Fallopian tube (tissue), 1 donor: Measurements from ENCODE around the genes WNT10A and STK16.

- PRO-cap = no peak
Observed at GRCh38 chr2:218638315-218639105, 20.9 kb downstream of the ZNF142 start.

DNA sequence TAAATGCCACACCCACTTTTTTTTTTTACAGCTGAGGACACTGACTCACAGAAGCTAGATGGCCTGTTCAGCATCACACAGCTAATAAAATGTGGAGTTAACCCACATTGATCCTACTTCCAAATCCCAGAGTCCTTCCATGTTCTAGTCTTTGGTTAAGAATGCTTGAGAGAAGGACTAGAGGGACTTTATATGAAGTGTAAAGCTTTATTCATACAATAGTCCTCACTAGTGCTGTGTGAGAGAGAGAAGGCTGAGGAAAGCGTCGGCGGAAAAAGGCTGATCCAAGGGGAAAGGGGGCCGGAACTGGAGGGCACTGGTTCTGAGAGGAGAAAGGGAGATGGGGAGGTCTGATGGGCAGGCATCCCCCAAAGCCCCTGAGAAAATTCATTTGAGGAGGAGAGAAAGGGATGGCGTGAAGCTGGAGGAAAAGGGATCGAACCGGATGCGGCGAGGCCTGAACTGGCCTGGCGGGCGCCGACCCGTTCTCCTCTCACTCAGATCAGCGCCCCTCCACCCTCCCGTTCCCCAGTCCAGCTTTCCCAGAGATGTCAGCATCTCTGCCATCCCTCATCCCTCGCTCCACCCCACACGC is 454 bp downstream of the RNF25 start:
- PRO-cap = no peak

DNA sequence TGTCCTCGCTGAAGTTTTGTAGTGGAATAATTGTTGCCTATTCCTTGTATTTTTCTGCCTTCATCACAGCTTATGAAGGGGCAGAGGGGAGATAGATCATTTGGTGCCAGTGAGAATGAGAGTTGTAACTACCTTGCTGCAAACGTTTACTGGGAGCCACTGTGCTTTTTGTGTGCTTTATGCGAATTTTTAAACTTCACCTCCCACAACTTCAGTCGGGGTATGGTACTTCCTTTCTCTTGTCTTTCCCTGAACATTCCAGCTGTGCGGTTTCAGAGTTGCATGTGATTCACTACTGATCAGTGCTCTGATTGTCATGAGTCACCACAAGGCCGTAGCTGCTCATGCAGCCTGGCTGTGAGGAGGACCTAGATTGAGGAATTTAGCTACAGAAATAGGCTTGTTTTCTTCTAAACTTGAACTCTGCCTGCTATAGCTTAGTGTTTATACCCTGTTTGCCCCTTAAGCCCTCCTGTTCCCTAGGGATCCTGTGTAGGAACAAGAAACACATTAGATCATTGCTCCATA is 20.9 kb downstream of the TTLL4 start:
- PRO-cap = no peak

DNA sequence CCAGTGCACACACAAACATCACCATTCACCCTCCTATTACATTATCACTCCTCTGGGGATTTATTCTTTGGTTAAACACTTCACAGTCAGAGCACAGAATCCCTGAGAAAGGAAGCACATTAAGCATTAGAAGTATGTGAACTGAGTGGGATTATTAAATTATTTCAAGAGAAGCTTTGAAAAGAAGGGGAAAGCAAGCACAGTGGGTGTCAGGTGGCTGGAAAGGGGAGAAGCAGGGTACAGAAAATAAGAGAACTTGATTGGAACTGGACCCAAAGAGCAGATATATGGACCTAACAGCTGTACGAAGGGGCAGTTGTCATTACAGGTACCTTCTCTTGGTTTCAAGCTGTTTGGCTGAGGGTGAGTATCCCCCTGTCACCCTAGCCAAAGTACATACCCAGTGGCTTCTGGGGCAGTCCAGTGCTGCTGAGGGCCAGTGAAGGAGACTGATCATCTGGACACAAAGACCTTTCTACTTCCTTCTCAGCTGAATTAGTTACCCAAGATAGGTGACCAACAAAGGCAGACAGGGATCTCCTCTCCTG is 24.6 kb upstream of the CYP27A1 start:
- PRO-cap = no peak

DNA sequence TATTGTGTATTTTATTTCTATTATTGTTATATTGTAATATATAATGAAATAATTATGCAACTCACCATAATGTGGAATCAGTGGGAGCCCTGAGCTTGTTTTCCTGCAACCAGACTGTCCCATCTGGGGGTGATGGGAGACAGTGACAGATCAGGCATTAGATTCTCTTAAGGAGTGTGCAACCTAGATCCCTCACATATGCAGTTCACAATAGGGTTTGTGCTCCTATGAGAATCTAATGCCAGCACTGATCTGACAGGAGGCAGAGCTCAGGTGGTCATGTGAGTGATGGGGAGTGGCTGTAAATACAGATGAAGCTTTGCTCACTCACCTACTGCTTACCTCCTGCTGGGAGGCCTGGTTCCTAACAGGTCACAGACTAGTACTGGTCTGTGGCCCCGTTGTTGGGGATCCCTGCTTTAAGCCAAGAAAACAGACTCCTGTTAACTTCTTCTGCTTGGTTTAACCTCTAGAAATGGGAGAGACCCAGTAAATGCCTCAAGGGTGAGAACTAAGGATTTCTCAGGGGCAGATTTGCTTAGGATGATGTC is 3.1 kb downstream of the CYP27A1 start:
- PRO-cap = bidirectional peak, plus-strand start at position 341 of the sequence, minus-strand start at position 249 of the sequence

DNA sequence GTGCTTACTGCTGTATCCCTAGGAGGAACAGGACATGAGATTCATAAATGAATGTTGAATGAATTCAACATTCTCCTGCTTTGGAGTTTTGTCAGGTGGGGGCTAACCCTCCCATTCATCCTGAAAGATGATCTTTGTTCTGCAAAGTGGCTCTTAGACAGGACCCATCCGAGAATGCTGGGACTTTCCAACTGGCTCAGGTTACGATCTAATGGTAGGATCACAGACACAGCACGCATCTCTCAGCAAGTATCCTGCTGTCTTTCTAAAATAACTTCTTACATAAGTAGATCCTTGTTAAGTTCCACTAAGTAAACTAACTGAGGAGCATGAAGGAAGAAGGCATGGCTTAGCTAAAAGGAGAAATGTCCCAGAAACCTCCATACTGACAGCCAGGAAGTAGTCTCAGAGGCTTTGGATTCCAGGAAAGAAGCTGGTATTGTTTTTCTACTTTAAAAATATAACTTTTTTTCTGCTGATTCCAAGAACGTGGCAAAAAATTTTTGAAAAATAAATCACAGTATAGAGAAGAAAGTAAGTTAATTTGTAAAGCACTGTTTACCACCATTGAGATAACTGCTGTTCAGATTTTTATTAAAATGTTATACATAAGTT is 23.7 kb downstream of the CYP27A1 start:
- PRO-cap = no peak

DNA sequence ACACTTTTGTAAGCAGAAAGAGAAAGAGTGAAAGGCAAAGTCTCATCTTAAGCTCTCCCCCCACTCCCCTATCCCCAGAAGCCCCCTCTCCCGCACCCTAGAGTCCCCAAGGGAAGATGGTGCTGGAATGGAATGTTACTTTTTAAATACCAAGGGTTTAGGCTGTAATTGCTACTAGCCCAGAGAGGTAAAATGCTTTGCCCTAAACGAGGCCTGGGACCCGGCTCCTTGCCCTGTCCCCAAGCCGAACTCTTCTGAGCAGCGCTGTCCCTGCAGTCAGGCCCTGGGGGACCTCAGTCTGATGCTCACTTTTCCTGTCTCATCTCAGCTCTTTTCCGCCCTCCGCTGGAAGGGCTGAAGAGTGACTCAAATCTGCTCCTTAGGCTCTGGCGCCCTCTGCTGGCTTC is 12.1 kb upstream of the WNT6 start:
- PRO-cap = no peak

GRCh38 chr2:218880660-218881528 is at the start of gene WNT10A:
TSS of gene WNT10A (plus strand) at chr2:218880852.
- PRO-cap = no peak

- PRO-cap = no peak
Observed at GRCh38 chr2:218886110-218886554, 5.5 kb downstream of the WNT10A start.

- PRO-cap = no peak
Observed at GRCh38 chr2:218894345-218894939, 13.8 kb downstream of the WNT10A start.

- PRO-cap = no peak
Observed at GRCh38 chr2:218998480-218999050, 5.3 kb upstream of the CRYBA2 start.

- PRO-cap = no peak
Observed at GRCh38 chr2:219081867-219082415, 21.2 kb upstream of the IHH start.

DNA sequence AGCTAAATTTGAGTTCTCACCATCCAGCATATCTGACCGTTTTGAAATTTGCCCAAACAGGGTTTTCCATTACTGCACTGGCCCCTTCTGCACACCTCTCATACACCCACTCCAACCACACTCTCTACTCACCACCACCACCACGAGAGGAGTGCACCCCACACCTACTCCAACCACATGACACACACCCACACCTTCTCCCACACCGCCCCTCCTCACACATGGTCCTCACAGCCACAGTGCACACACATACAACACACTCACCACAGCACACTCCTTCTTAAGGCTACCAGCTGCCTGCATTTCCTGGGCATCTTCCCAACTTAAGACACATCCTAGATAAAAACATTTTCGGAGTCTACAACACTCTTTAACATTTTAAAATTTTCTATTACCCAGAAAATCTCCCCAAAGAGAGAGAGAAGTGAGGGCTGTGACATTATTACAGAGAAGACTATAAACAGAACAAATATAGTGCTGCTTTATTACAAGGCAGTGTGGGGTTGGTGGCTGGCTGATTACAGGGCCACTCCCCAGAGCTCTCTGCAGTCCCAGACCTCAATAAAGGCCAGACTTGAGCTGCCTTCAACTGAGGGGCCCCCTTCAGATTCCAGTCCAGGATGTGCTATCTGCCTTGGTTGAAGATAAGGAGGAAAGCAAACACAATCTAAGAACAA is 36.1 kb downstream of the NHEJ1 start:
- PRO-cap = no peak

DNA sequence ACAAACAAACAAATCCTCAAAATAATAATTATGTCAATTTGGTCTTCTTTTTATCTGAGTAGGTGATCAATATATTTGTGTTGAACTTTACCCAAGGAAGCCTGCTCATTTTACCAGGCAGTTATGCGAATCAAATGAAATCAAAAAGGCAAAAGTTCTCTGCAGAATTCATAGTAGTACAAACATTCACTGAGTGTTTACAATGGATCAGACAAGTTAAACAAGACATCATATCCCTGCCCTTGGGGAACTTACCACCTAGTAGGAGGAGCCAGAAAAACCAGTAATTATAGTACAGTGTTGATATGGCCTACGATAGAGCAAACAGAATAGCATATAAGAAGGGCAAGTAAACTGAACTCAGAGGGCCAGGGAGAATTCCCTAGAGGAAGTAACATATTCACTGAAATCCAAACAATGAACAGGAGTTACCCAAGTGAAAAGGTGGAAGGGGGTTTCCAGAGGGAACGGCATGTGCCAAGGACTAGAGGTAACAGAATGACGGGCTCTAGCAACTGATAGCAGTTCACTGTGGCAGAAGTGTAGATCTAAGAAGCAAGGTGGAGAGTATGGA is 34.1 kb downstream of the NHEJ1 start:
- PRO-cap = no peak

DNA sequence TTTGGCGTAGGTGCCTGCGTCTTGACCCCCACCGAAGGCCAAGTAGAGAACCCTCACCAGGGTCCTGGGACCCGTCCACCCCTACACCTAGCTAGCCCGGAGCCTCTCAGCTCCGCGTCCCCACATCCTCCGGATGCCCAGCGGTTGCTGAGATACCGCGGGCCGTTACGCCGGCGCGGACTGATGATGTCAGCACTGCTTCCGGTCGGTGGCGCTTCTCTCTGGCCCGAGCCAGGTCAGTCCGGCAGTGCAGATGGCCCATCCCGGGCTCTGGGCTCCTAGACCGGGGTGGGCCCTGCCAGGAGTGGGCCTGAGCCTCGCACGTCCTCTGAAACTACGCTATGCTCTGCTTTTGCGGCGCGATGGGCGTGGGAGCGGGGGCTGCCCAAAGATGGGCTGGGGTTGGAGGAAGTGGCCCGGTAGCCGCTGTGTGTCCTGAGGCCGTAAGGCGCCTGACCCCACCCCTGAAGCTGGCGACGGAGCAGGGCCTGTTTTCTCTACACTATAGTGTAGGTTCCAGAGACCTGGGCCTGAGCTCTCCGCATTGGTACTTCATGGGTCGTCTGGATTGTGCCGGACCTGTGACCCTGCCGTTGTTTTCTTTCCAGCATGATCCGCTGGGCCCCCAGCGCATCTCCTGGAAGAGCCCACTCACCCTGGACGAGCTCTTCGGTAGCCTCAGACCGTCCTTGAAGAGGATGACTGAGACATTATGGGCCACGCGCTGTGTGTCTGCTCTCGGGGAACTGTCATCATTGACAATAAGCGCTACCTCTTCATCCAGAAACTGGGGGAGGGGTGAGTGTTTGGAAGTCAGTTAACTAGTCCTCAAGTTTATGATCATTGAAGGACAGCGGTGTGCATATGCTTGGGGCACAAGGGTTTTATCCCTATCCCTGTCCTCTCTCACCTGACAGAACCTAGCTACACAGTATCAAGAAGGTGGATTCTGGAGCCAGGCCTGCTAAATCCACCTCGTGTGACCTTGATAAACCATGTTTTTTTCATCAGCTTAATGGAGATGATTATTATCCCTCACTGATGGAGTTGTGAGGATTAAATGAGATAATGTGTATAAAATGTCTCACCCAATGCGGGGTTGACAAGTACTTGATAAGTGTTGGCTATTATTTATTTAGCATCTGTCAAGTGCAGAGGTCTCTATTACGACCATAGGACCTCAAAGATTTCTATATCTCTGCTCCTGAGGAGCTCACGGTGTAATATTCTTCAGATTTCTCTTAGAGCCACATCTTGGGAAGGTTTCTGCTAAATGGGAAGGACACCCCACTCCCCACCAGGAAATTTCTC is at the start of gene STK16:
STK16 (plus strand) TSS at position 192 of the 1,311 bp plus-strand sequence.
- PRO-cap = bidirectional peak, plus-strand start at position 218 of the sequence, minus-strand start at position 135 of the sequence

- PRO-cap = bidirectional peak, plus-strand start at chr2:219289859, minus-strand start at chr2:219289573
Observed at GRCh38 chr2:219289406-219290364, 10.5 kb downstream of the DNAJB2 start.

- PRO-cap = no peak
Observed at GRCh38 chr2:219298845-219299463, 10.2 kb downstream of the PTPRN start.

DNA sequence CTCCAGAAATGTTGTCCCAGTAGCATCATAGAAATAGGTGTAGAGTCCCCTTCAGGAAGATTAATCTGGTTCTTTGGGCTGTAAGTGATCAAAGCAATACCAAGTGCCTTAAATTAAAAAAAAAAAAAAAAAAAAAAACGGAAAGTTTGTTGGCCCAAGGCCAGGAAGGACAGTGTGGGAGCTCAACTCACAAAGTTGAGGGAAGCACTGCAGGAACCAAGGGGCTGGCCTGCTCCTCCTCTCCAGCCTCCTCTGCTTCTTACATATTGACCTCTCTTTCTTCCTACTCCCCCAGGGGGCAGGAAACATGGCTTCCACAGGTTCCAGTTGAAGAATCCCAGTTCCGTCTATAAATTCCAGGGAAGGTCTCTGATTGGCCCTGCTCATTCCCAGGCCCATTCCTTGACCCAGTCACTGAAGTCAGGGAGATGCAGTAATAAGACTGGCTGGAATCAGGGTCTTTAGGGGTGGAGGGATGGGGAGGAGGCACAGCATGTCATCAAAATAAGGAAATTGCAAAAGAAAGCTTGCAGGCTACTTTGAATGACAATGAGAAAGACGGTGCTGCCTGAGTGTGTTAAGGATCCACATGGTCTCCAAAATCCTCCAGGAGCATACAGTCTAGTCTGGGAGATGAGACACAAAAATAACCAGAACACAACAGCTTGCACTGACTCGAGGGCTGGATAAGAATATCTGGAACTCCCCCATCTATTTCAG is 2.1 kb upstream of the DES start:
- PRO-cap = no peak

GRCh38 chr2:219416824-219417349 is 1.3 kb upstream of the DES start:
- PRO-cap = no peak

- PRO-cap = unidirectional peak, plus-strand start at chr2:219421496
Observed at GRCh38 chr2:219421276-219421794, 3.2 kb downstream of the DES start.